Amniotic epithelial cell (primary cell): ENCODE data around the genes PIGX and NCBP2.

- RRBS, result 48% methylated on average over 7 of the region's 36 CpGs
Measured at GRCh38 chr3:195801636-195802723, 9.7 kb downstream of the MUC4 start.

DNA sequence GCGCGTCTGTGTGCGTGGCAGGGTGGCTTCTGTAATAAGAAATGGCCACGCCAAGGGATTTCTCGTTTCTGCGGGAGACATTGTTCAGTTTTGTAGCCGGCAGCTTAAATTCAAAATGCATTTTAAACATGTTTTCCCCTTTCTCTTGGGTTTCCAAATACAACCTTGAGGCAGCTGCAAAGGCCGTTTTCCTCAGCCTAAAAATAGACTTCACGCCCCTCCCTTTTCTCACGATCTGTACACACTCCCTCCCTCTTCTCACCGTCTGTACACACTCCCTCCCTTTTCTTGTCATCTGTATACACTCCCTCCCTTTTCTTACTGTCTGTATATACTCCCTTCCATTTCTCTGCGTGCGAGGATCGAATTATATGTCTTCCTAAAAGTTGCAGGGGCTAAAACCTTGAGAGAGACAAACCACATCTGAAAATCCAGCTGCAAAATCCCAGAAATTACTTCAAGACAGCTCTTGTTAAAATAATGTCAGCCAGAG lies 9.0 kb downstream of the MUC4 start:
- RRBS, result no CpG with 5 or more reads among the region's 14 CpGs

GRCh38 chr3:195806053-195806871 lies 5.5 kb downstream of the MUC4 start:
- RRBS, result no CpG with 5 or more reads among the region's 15 CpGs

DNA sequence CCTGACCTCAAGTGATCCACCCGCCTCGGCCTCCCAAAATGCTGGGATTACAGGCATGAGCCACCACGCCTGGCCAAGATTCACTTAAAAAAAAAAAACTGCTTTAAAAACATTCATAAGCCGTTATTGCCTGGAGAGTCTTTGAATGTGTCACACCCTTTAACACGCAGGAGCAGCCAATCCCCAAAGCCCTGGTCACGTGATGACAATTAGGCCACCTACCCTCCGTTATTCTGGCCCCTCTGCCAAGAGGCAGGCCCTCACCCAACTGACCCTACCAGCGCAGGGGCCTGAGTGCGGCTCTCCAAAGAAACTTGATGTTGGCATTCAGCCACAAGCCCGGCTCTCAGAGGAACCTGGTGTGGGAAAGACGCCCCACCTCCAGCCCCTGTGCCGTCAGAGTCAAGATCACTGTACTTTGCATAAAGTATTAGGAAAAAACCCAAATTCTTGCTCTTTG lies 11.5 kb upstream of the MUC4 start:
- RRBS, result no CpG with 5 or more reads among the region's 12 CpGs

GRCh38 chr3:195933020-195933672 lies 24.8 kb upstream of the TNK2 start:
- RRBS, result no CpG with 5 or more reads among the region's 12 CpGs

DNA sequence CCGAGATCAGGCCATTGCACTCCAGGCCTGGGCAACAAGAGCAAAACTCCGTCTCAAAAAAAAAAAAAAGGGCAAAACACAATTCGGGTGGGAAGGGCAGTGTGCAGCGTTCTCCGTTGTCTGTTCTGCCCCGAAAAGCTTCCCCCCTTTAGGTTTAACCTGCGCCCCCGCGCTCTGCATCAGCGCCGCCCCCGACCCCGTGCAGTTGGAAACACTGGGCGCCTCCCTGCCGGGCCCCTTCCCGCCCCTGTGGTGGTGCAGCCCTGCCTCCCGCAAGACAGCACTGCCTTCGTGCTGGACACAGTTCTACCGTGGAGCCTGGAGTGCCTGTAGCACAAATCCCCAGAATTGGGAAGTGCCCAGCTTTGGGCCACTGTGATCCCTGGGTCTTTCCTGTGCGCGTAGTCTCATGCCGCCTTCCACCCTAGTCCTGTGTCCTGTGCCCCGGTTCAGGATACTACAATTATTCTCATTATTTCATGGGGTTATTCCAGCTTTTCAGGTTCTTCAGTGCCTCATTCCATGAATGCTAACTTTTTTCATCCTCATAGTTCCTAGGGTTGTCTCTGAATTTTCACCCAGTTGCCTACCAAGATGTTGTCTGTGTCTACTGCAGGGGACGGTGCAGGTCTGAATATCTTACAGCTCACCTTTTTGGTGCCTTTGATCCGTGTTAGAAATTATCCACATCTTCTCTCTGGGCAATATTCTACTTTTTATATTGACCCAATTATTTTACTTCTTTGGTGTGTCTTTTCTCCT lies 47.2 kb upstream of the TNK2 start:
- RRBS, result no CpG with 5 or more reads among the region's 25 CpGs

- RRBS, result no CpG with 5 or more reads among the region's 5 CpGs
Measured at GRCh38 chr3:196057663-196058617, 23.9 kb downstream of the TFRC start.

DNA sequence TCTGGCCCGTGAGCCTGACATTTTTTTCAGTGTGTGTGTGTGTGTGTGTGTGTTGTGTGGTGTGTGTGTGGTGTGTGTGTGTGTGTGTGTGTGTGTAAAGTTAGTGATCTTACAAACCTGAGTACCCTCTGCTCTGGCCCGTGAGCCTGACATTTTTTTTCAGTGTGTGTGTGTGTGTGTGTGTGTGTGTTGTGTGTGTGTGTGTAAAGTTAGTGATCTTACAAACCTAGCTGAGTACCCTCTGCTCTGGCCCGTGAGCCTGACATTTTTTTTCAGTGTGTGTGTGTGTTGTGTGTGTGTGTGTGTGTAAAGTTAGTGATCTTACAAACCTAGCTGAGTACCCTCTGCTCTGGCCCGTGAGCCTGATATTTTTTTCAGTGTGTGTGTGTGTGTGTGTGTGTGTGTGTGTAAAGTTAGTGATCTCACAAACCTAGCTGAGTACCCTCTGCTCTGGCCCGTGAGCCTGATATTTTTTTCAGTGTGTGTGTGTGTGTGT lies 999 bp downstream of the DYNLT2B start:
- RRBS, result no CpG with 5 or more reads among the region's 5 CpGs

- RRBS, result no CpG with 5 or more reads among the region's 13 CpGs
Measured at GRCh38 chr3:196620026-196620752, 19.3 kb upstream of the NRROS start.

- RRBS, result no CpG with 5 or more reads among the region's 11 CpGs
Measured at GRCh38 chr3:196667146-196667630, 27.7 kb downstream of the NRROS start.

- RRBS, result 2% methylated on average over 68 of the region's 107 CpGs
Measured at GRCh38 chr3:196712168-196713157, at the start of gene PIGX. Gene PIGX (plus strand): TSS chr3:196712377.

DNA sequence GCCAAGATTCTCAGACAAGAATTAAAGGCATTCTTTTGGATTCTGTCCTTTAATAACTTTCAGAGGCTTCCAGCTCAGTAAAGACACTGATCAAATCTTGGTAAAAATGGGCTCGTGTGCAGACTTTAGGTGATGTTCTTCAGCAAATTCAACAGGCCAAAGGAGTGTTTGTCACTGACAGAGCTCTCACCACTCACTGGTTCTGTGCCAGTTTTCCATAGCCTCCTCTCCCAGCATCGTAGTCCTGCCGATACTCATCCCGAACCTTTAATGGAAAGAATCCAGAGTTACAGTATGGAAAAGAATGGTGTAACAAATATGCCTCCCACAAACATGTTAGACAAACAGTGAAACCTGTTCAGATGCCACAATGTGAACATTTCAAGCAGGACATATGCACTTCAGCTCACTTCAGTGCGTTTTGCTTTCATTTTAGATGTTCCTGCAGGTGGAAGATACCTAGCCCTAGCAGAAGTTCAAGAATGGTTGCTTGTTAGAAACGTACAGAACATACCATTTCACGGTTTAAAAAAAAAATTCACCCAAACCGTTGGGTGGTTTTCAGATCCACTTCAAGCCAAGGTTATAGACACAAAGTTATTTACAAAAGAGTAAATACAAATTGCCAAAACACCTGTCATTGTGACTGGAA lies 5.4 kb downstream of the NCBP2 start:
- RRBS, result no CpG with 5 or more reads among the region's 8 CpGs

- RRBS, result 0% methylated on average over 8 of the region's 36 CpGs
Measured at GRCh38 chr3:196942266-196942624, at the start of gene NCBP2. Gene NCBP2 (minus strand): TSS chr3:196942528.

GRCh38 chr3:197002628-197003491 lies 26.8 kb downstream of the MELTF start:
- RRBS, result 2% methylated on average over 77 of the region's 126 CpGs

- RRBS, result no CpG with 5 or more reads among the region's 6 CpGs
Measured at GRCh38 chr3:197004228-197004541, 25.4 kb downstream of the MELTF start.

DNA sequence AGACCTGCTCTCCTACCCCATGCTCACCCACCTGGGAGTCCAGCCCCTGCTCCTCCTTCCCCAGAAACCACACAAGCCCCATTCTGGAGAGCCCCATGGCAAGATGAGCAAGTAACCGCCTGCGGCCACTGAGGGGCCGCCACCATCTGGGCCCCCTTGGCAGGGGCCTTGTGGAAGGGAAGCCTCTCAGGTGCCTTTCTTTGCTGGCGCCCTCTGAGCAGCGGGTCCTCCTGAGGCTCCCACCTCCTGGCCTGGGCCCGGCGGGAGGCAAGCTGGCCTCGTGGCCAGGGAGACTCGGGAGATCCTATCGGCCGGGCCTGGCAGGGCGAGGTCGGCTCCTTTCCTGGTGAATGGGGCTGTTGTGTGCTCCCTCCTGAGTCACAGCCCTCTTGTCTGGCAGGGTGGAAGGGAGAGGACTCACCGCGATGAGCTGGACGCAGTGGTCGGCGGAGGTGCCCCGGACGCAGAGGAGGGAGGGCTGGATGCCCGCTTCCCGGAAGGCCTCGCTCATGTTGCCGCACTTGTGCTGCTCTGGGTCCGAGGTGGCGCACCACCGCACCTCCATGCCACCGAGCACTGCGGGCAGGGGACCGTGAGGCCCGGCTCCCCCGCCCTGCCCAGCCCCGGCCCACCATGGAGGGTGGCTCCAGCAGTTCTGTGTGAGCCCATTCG lies 2.1 kb downstream of the MELTF start:
- RRBS, result 19% methylated on average over 7 of the region's 34 CpGs

DNA sequence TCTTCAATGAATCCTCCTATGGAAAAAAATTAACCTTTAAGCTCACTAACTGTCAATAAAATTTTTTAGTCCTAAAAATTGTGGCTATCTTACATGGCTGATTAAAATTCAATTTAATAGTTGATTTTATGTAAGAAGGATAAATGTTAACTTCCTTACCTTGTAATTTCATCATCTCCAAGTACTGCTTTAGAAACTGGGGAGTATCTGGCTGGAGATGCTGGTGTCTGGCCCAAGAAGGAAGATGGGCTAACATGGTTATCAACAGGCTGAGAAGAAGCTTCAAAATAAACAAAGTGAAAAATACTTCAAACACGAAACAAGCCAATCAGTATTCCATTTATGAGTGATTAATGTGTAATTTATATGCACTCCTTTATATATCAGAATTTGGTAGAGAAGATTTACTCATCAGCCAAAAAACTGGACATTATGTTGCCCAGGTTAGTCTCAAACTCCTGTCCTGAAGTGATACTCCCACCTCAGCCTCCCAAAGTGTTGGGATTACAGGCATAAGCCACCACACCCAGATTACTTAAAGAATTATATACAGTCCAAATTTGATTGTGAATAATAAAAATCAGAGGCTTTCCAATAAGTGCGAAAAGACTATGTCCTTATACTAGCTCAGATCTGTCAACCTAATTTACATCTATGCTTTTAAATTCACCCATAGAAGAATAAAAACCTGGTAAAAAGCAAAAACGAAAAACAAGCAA lies 89.8 kb upstream of the MELTF start:
- RRBS, result no CpG with 5 or more reads among the region's 3 CpGs

DNA sequence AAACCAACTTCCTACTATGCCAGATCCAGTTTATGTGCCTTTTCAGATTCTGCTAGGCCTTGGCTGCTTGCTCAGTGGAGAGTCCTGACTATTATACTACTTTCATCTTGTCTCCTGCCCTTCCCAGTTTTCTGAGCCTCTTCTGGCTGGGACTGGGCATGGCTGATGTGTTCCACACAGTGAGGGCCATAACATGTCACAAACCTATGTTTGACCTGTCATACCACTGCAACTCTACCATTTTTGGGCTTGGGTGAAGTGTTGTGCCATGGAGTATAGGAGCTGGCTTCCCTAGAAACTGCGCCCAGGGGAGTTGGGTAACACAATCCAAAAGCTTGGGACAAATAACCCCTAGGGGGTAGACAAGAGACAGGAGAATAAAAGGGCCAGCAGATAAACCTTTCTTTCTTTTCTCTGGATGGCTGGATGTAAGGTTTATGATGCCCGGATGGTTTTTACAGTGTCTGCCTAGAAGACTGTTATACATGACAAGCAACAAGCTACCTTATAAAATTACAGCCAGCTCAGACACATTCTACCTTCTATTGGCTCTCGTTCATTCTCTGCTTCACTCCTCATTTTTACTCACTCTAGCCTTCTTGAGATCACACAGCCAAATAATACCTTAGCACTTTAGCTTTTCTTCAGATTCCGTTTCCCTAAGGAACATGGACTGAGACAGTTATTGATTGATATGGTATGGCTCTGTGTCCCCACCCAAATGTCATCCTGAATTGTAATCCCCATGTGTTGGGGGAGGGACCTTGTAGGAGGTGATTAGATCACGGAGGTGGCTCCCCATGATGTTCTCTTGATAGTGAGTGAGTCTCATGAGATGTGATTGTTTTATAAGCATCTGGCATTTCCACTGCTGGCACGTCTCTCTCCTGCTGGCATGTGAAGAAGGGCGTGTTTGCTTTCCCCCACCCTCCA lies 105.2 kb upstream of the MELTF start:
- RRBS, result no CpG with 5 or more reads among the region's 7 CpGs

DNA sequence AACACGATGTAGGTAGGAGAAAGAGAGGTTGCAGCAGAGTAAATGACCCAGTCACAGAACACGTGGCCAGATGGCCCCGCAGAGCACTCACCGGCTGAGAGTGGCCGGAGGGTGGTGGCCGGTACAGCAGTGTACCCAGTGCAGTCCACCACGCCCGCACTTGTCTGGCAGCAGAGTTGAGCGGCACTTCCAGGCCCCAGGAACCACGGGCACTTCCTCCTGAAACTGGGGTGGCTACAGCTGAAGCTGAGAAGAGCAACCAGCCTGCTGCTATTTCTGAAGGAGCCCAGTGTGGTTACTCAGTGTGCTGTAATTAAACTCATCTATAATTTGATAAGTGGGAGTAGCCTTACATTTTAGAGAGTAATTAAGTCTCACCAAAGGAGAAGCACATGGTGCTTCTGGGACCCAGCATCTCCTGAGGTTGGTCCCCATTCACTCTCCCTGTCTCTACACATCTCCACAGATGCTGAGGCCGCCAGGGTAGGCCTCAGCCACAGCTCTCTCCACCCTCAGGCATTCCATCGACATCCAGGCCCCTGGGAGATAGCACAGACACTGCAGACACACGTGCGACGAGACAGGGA lies 49.8 kb downstream of the BDH1 start:
- RRBS, result no CpG with 5 or more reads among the region's 15 CpGs

GRCh38 chr3:197514587-197515067 lies 41.1 kb downstream of the BDH1 start:
- RRBS, result no CpG with 5 or more reads among the region's 12 CpGs